ENCODE data around the genes MACROD1, NRXN2 and MEN1.

DNA sequence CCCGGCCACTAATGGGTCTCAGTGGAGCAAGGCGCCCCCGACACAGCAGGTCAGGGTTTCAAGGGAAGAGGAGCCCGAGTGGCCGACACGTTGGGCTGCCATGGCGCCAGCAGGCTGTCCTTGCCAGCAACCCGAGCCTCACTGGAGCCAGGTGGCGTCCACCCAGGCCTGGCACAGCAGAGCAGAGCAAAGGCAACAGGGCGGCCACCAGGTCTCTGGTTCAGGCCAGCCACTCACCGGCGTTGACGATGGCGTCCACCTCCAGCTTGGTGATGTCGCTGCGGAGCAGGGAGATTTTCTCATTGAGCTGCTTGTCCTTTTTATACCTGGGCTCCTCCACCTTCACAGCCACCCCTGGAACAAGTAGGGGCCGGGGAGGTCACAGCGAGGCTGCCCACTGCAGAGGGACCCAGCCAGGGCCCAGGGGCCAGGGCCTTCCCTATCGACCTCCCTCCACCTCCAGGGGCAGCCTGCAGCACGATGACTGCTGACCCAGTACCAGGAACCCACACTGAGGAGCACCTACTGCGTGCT is 14.8 kb downstream of the MACROD1 start:
- PRO-cap, result no peak
- RRBS, result no CpG with 5 or more reads among the region's 21 CpGs

GRCh38 chr11:64165314-64165534 is 689 bp downstream of the MACROD1 start:
- PRO-cap, result no peak
- RRBS, result no CpG with 5 or more reads among the region's 9 CpGs

DNA sequence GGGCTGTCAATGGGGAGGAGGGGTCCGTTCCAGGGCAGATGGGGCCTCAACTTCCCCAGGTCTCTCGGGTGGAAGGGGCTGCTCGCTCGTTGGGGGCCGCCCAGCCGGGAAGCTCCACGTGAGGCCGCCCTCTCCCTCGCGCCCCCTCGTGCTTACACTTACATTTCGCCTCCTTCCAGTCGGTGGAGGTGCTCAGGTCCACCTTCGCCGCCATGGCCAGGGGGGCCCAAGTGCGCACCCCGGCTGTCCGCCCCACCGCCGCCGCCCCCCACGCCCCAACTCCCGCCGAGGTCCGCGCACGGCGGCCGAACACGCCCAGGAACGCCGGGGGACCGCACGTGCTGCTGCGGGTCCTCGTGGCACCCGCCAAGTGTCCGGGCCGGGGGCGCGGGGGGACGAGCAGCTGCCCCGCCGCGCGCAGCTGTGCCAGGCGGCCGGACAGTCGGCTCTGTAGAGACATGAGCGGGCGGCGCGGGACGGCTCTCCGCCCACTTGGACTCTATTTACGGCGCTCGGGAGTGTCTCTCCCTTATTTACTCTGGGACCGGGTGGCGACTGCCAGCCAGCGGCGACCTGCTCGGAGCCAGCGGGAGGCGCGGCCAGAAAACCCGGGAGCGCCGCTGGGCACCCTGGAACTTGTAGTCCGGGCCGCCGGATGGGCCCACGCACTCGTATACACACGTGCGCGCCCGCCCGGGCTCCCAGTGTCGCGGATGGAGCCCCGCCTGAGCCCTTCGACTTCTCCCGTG is at the start of gene MACROD1:
Gene MACROD1, minus strand, starts transcription at position 579 of the 749 bp plus-strand sequence.
- PRO-cap, result bidirectional peak, plus-strand start at position 164 of the sequence, minus-strand start at position 160 of the sequence; bidirectional peak, plus-strand start at position 704 of the sequence, minus-strand start at position 505 of the sequence
- RRBS, result 3% methylated on average over 59 of the region's 84 CpGs

- PRO-cap, result no peak
- RRBS, result 3% methylated on average over 17 of the region's 66 CpGs
Observed at GRCh38 chr11:64186450-64187601, 855 bp downstream of the STIP1 start.

GRCh38 chr11:64207064-64208159 is 891 bp downstream of the FERMT3 start:
- PRO-cap, result no peak
- RRBS, result 96% methylated on average over 7 of the region's 44 CpGs

- PRO-cap, result no peak
- RRBS, result no CpG with 5 or more reads among the region's 6 CpGs
Observed at GRCh38 chr11:64239705-64240135, 1.2 kb upstream of the ENSG00000286264 start.

DNA sequence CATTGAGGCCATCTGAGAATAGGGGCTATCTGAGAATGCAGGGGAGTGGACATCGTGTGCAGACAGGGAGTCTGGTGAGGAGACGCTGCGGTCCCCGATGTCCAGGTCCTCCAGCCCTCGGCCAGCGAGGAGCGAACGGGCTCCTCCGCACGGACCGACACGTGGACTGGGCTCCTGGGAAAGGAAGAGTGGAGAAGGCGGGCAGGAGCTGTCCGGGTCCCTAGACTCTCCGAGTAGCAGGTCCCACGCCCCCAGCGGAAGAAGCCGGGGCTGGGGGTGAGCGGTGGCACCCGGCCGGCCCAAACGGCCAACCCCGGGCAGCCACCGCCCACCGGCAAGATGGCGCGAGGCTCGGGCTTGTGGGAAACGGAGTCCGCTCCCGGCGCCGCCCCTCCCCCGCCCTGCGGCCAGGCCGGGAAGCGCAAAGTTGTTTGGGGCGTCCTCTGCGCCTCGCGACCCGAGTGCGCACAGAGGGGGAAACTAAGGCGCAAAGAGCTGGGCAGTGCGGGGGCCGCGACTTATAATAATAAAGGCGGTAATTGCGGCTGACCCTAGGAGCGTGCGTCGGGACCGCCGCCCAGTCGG is 535 bp upstream of the PPP1R14B start:
- PRO-cap, result bidirectional peak, plus-strand start at position 430 of the sequence, minus-strand start at position 168 of the sequence
- RRBS, result 3% methylated on average over 12 of the region's 55 CpGs

- PRO-cap, result bidirectional peak, plus-strand start at chr11:64304570, minus-strand start at chr11:64304452
- RRBS, result 3% methylated on average over 4 of the region's 21 CpGs
Observed at GRCh38 chr11:64303945-64304666, 1.2 kb upstream of the ESRRA start.

GRCh38 chr11:64321330-64322127 is 3.6 kb downstream of the PRDX5 start:
- PRO-cap, result no peak
- RRBS, result no CpG with 5 or more reads among the region's 8 CpGs

- PRO-cap, result no peak
- RRBS, result no CpG with 5 or more reads among the region's 7 CpGs
Observed at GRCh38 chr11:64329282-64329637, 10.7 kb upstream of the CCDC88B start.

DNA sequence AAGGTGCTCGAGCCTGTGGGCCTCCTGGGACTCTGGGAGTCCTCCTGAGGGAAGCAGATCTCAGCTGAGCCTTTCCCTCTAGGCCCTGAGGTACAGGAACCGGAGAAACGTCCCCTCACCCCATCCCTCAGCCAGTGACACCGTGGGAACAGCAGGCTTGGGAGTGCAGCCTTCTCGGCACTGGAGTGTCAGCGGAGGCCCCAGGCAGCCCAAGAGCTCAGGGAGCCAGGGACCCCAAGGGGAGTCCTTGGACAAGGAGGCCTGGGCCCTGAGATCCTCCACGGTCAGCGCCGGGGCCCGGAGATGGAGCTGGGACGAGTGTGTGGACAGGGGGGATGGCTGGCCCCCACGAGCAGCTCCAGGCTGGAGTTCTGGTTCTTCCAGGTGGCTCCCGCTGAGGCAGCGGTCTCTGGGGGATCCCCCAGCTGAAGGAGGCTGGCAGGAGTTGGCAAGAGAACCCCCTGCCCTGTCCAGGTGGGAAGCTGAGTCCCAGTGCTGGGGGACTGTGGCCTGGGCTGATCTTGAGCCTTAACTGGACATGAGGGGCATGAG is 1.9 kb upstream of the RPS6KA4 start:
- PRO-cap, result no peak
- RRBS, result no CpG with 5 or more reads among the region's 14 CpGs

- PRO-cap, result bidirectional peak, plus-strand start at chr11:64449064, minus-strand start at chr11:64448793
- RRBS, result 7% methylated on average over 16 of the region's 36 CpGs
Observed at GRCh38 chr11:64448718-64449384, 89.9 kb downstream of the RPS6KA4 start.

- PRO-cap, result no peak
- RRBS, result no CpG with 5 or more reads among the region's 3 CpGs
Observed at GRCh38 chr11:64609148-64609819, 18.3 kb downstream of the SLC22A12 start.

GRCh38 chr11:64655099-64655669 is 64.2 kb downstream of the SLC22A12 start:
- PRO-cap, result no peak
- RRBS, result no CpG with 5 or more reads among the region's 10 CpGs

DNA sequence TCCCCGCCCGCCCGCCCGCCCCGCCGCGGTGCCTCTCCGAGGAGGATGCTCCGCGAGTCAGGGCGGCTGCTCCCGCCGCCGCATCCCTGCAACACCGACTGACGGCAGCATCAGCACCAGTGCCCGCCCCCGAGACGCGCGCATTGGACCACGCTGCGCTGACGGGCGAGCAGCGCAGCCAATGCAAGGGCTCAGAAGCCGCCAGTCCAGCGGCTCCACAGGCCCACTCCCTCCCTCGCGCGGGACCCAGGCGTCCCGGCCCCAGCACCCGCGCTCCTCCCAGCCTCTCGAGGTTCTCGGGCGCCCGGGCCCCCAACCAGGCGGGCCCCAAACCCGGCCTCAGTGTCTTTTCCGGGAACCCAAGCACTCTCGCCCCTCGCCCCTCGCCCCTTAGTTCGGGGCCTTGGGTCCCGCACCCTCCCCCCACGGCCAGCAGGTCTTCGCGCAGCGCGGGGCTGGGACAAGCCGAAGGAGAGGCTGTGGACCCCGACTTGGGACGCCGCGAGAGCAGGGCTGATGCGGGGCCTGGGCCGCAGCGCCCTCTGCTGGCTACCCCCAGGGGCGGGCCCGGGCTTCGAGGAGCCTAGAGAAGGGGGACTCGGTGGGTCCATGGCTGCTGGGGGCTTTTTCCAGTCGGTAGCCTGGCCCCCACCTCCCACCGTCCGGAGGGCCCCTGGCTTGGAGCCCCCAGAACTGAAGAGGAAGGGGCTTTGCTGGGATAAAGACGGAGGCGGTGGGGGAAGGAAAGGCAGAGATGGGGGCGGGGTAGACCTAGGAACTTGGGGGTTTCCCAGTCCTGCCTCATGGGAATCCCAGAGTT is at the start of gene NRXN2:
Gene NRXN2, minus strand, starts transcription at position 100 of the 820 bp plus-strand sequence.
- PRO-cap, result no peak
- RRBS, result 10% methylated on average over 13 of the region's 70 CpGs

DNA sequence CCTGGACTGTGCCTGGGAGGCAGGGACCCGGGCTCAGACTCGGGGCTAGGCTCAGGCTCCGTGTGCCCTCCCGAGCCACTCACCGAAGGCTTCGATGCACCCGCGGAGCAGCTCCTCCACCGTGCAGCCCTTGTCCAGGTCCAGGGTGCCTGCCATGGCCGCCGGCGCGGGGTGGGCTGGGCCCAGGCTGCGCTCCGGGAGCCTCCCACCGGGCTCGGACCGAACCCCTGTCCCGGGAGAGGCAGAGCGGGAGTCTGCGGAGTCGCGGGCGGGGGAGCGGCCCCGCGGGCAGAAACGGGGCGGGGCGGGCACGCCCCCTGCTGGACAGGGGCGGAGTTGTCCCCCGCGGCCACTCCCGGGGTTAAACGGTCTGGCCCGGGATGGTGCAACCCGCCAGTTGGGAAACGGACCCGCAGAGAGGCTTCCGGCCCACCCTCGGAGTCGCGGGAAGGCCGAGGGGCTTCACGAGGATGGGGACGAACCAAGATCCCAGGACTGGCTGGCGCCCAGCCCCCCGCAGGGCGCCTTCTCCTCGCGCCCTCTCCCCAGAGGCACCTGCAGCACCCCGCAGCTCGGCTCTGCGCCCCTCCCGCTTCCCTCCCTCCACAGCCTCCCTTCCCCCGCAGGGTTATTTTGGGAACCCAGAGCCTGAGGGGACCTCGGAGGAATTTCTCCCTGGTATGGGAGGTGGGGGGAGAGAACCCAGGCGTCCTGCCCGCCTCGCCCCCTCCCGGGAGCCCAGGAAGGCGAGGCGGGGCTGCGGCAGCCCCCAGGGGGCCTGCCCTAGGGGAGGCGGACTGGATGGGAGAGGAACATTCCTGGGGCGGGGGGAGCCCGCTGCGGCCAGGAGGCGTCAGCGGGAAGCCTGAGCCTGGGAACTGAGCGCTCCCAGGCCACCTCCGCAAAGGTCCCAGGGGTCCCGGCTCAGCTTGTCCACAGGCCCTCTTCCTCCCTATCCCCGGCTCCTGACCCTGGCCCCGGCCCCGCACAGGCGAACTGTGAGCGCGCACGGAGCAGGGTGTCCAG is 918 bp downstream of the RASGRP2 start:
- PRO-cap, result bidirectional peak, plus-strand start at position 415 of the sequence, minus-strand start at position 256 of the sequence; bidirectional peak, plus-strand start outside the sequence, minus-strand start at position 967 of the sequence
- RRBS, result 8% methylated on average over 22 of the region's 81 CpGs

DNA sequence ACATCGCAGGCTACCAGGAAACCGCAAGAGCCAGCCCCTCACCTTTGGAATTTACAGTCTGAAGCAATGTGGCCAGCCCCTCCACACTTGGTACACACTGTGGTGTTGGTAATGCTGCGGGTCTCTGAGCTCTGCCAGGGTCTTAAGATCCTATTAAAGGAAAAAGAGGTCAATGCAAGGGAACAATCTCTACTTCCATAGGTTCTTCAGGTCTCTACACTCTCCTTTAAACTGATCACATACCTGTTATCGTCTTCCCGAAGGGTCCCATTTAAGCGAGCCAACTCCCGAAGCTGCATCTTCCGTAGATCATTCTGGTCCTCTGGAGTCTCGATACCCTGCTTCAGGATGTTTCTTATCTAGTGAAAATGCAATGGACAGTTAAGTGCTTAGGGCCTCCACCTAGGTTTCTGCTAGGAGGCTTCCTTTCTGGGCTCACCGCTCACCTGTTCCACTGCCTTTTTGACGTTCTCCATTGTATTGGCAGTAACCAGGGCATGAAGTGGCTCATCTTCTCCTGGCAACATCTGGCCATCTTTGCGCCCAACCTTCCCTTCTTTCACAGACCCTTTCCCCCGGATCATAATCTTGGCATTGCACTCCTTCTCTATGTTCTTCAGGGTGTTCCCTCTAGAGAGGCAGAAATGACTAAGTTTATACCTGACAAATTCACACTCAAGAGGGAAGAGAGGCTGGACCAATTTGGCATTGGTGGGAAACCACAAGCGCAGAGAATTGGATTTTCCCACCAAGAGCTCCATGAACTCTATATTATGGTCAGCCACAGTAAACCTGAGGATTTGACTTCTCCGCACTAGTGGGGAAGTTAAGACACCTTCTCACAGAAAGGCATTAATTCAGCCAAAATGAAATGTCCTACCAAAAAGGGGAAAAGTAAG is 9.1 kb downstream of the SF1 start:
- PRO-cap, result no peak
- RRBS, result no CpG with 5 or more reads among the region's 15 CpGs

GRCh38 chr11:64774881-64775021 is 3.6 kb downstream of the SF1 start:
- PRO-cap, result no peak
- RRBS, result no CpG with 5 or more reads among the region's 6 CpGs

- PRO-cap, result bidirectional peak, plus-strand start at chr11:64810843, minus-strand start at chr11:64810686
- RRBS, result 3% methylated on average over 31 of the region's 63 CpGs
Observed at GRCh38 chr11:64810271-64811325, at the start of gene MEN1. TSS of gene MEN1 (minus strand) at chr11:64810551.

DNA sequence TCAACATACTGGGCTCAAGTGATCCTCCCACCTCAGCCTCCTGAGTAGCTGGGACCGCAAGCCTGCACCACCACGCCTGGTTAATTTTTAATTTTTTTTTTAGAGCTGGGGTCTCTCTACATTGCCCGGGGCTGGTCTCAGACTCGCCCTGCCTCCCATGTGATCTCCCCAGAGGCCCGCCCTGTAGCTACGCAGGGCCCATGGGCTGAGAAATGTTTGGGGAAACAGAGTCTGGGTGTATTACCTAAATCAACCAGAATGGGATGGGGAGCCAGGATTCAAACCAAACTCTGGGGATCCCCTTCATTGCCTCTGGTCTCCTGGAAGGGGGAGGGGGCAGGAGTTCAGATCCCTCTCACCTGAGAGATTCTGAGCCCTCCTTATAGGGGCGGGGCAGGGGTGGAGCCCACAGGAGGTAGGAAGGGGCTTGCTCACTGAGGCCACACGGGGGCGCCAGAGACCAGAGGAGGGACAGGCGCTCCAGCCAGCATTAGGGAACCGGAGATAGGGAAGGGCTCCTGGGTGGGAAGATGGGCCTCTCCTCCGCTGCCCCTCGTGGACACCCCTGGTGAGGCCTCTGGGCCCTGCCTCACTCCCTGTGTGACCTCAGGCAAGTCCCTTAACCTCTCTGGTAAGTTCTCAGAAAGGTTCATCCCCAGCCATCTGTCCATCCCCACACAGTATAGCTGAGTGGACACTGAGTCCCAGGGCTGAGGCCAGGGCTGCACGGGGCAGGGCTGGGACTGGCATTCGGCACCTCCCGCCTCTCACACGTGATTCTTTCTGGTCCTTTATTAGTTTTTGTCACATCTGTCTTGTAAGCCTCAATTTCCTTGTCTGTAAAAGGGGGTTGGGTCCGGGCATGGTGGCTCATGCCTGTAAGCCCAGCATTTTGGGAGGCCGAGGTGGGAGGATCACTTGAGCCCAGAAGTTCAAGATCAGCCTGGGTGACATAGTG is 2.7 kb upstream of the CDC42BPG start:
- PRO-cap, result no peak
- RRBS, result no CpG with 5 or more reads among the region's 19 CpGs